A172 (cell line): ENCODE measurements around the gene GID8.

- RAMPAGE, long total RNA = no peak
These were observed 24.5 kb upstream of the TCFL5 start for GRCh38 chr20:62885997-62886715.

DNA sequence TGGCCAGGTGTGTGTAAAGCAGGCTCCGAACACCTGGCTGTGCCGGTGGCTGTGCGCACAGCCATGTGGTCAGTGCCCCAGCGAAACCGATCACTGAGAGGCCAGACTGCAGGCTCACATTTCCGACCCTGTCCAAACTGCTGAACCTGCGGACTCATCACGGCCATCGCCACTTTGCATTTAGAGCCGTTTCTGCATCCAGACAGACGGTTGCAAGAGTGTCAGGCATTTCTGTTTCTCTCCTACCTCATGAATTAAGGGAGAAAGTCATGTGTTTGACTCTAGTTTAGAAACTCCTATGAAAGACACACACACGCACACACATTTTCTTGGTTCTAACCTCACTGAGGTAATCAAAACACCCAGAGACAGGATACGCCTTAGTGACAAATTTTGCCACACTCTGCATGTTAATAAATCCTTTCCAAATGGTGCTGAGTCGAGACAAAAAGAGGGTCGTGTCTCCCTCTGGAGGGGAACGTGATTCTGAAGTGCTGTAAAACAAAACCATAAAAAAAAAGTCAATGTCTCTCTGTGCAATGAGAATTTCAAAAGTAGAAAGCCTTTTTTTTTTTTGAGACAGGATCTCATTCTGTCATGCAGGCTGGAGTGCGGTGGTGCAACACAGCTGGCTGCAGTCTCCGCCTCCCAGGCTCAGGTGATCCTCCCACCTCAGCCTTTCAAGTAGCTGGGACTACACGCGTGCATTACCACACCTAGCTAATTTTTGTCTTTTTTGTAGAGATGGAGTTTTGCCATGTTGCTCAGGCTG, 31.0 kb upstream of the TCFL5 start:
- RAMPAGE, long total RNA = no peak

DNA sequence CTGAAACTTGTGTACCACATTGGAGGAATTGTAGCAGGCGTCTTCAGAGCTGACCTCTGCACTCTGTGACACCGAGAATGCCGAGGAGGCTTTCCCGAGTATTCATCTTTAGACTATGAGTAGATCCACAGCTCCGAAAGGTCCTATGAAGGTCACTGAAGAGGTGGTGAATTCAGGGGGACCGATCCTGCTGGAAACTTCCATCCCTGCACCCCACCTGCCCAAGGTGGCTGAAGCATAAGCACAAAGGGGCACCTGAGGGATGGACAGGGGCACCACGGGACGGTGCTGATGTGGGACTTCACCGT, 24.5 kb downstream of the DIDO1 start:
- RAMPAGE, long total RNA = no peak

DNA sequence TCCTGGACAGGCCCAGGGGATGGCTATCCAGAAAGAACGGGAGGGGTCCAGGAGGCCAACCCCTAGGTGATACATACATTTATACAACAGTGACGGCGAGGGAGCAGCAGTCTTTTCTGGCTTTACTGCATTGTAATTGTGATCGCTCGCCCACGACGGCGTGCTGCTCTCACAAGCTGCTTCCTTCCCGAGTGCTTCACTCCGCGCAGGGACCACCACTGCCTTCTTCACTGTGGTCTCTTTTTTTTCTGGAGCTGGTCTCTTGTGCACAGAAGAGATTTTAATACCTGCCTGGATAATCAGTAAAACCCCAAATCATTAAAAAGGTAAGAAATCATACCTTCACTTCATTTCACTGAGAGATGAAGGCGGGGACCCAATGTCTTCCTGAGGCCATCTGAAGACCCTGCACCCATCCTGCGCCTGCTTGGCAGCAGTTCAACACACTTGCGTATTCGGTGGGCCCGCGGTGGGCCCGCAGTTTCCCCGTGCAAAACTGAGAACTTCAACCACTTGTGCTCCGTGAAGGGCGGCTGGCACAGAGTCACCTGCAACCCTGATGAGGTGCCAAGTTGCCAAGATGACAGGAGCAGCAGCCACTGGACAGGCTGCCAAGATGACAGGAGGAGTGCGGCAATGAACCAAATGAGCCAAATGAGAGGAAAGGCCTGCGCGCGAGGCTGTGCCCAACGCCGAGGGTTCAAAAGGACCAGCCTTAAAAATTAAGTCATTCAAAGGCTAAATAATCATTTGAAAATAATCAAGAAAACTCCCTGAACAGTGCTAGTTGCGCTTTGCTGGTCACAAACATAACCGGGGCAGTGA, 20.3 kb downstream of the DIDO1 start:
- RAMPAGE, long total RNA = no peak

GRCh38 chr20:62930370-62930864, 4.1 kb upstream of the DIDO1 start:
- RAMPAGE, long total RNA = no peak

- RAMPAGE, long total RNA = no peak
These were observed 3.2 kb upstream of the GID8 start for GRCh38 chr20:62934329-62935636.

- RAMPAGE, long total RNA = start-site peak on the plus strand at chr20:62938117-62938188, 96 and 133 reads in 2 replicates
These were observed at the start of gene GID8 for GRCh38 chr20:62938008-62939021. Gene GID8, plus strand, starts transcription at chr20:62938147.

GRCh38 chr20:62953173-62953642, 699 bp downstream of the SLC17A9 start:
- RAMPAGE, long total RNA = no peak

DNA sequence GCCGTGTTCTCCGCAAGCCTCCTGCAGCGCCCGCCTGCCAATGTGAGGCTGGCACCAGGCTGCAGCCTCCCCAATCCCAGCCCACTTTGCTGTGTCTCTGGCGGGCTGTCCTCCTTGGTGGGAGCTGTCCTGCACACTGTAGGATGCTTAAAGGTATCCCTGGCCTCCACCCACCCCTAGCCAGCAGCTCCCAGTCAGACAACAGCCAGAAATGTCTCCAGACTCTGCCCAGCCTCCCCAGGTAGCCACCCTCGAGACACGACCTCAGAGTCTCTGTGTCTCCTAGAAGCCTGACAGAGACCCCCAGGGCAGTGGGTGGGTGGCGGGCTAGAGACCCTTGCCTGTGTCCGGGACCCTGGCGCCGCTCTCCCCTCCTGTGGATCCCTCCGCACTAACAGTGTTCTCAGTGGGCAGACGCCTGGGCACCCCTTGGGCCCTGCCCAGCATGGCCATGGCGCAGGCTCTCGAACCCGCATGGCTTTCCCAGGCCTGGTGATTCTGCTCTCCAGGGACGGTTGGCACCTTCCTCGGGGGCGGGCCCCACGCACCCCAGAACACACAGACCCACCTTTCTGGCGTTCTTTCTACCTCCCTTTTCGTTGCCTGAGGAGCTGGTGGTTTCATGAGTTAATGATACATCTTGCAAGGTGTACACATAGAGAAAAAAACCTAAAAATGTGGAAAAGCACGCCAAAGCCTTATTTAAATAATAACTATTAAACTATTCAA, 15.5 kb downstream of the SLC17A9 start:
- RAMPAGE, long total RNA = no peak

DNA sequence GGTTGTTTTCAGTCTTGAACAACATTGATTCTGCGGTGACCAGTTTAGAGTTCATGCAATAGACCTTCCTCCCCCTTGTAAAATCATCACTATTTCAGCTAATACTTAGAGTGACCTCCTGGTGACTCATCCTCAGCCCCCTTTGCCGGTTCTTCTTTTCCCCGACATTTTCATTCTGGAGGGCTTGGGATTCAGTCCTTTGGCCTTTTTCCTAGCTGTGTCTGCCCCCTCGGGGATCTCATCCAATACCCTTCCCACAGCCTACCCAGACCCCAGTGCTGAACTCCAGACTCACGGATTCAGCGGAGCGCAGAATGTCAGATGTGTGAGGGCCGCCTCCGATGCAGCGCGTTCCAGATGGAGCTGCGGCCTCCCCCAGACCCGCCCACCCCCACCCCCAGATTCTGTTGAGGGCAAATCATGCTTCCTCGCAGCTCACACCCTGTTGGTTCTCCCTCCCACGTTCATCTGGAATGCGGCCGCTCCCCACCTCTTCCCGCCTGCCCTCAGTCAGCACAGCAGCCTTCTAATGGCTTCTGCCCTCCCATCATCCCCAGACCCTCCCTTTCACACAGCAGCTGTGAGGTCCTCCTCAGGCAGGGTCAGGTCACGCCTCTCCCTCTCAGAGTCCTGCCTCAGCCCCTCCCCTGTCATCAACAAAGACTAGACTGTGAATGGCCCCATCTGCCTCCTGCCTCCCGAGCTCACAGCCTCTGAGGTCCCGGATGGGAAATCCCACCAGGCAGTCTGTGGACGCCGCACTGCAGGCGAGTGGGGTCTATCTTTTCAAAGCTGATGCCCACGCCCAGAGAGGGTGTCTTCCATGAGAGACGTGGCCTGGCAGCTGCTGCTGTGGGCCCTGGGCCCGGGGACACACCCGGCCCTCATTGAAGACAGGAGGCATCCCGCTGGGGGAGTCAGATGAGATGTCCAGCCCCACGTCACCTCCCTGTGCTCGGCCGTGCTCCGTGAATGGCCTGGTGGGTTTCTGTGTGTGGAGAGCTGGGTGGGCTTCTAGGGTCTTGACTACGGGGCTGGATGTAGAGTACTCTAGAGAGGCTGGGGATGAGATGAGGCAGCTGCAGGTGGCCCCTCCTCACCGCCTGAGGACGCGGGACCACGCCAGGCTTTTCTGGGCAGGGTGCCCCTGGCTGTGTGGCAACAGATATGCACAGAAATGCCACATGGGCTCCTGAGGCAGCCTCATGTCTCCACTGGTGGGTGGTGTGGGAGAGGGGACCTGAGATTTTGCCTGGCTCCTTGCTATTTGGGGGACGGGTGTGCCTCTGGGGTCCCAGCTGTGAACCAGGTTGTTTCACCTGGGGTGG, 8.0 kb upstream of the BHLHE23 start:
- RAMPAGE, long total RNA = no peak

DNA sequence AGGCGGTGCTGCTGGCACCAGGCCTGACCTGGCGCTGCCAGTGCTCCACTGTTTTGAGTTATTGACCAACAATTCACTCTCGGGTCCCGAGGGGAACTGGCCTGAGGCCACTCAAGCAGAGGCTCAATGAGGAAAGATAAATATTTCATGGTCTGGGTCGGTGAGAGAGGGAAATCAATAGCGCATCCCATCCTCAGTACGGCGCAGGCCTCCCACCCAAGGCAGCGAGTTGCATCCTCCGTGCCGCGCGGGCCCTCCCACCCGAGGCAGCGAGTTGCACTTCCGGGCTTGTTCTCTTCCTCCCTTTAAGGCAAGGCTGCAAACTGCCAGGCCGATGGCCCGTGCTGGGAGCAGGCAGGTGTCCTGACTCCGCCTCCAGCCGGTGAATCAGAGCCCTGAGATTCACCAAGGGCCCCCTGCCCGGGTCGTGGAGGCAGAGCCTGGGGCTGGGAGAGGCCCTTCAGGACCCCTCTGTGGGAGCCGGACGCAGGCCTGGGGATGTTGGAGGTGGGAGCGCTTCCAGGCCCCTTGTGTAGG, 22.9 kb upstream of the BHLHE23 start:
- RAMPAGE, long total RNA = no peak

- RAMPAGE, long total RNA = no peak
These were observed 27.4 kb downstream of the YTHDF1 start for GRCh38 chr20:63188610-63188903.

- RAMPAGE, long total RNA = no peak
These were observed 680 bp downstream of the YTHDF1 start for GRCh38 chr20:63215051-63215850.

- RAMPAGE, long total RNA = no peak
These were observed 9.9 kb upstream of the COL20A1 start for GRCh38 chr20:63283072-63283598.

DNA sequence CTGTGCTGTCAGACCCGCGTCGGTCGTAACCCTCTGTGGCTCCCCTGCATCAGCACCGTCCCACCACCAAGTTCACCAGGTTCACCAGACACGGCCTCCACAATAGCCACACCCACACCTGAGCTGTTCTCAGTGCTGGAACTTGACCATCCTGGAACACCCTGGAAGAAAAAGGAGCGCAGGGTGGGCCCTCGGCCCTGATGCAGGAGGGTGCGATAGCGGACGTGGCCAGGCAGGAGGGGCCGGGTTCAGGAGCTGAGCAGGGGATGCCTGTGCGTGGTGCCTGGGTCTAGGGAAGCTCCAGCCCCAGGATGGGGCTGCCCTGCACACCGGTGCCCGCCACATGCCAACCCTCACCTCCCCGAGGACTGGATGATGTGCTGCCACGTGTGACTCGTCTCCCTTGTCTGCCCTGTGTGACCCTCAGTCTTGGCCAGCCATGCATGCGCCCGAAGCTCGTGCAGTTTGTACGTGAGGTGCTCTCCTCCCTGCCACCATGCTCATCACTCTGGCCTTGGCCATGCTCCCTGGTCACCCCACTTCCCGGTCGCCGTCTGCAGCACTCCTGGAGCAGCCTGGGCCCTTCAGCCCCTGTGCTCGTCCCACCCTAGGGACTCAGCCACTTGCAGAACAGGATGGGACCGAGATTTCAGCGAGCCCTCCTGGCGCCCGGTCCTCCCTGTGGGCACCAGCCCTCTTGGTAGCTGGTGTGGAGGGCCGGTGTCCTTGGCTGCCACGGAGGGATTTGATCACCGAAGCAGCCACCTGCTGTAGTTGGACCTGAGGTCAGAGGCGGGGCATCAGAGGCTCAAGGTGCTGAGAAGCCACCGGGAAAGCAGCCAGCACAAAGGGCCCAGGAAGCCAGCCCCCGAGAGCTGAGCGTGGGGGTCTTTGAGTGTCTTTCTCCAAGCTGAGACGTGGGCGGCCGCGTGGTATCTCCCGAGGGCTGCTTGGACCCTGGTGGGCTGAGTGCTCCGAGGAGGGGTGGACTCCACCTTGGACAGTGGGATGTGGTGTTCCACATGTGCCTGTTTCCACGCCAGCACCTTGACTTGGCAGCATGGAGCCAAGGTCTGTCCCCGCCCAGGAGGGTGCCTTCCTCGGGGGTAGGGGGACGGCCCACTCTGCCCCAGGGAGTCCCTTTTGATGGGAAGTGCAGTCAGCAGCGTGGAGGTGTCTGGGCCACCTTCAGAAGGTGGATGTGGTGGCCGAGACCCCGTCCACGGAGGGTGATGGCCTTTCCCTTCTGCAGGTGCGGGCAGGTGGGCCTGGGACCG, 4.1 kb upstream of the COL20A1 start:
- RAMPAGE, long total RNA = no peak

GRCh38 chr20:63379981-63380408, 18.8 kb upstream of the CHRNA4 start:
- RAMPAGE, long total RNA = no peak

GRCh38 chr20:63409860-63410191, 48.7 kb upstream of the CHRNA4 start:
- RAMPAGE, long total RNA = no peak

DNA sequence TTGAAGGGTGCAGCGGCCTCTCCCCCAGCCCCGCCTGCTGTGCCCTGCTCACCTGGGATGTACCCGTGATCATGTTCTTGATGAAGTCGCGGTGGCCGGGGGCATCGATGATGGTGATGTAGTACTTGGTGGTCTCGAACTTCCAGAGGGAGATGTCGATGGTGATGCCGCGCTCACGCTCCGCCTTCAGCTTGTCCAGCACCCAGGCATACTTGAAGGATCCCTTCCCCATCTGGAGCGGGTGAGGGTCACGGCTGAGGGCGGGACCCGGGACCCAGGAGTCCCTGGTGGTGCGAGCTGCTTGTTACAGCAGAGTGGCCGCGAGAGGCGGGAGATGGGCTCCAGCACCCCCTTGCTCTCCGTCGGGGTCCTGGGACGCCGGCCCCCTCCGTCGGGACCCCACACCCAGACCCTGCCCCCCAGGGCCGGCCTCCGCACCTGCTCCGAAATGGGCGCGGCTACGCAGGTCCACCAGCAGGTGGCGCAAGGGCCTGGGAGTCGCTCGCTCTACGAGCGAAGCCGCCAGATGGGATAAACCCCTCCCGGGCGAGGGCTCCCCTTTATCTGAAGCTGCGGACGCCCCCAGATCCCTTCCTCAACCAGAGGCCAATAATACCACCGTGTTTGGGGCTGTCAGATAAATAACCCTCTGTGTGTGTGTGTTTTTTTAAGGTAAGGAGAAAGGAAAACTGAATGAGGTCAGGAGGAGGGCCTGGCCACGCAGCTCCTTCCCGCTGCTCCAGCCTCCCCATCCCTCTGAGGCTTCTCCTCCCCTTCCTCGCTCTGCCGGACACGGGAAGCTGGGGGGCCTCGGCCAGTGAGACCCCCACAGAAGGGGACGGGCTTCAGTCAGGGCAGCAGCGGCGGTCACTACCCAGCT, 2.8 kb downstream of the EEF1A2 start:
- RAMPAGE, long total RNA = no peak

DNA sequence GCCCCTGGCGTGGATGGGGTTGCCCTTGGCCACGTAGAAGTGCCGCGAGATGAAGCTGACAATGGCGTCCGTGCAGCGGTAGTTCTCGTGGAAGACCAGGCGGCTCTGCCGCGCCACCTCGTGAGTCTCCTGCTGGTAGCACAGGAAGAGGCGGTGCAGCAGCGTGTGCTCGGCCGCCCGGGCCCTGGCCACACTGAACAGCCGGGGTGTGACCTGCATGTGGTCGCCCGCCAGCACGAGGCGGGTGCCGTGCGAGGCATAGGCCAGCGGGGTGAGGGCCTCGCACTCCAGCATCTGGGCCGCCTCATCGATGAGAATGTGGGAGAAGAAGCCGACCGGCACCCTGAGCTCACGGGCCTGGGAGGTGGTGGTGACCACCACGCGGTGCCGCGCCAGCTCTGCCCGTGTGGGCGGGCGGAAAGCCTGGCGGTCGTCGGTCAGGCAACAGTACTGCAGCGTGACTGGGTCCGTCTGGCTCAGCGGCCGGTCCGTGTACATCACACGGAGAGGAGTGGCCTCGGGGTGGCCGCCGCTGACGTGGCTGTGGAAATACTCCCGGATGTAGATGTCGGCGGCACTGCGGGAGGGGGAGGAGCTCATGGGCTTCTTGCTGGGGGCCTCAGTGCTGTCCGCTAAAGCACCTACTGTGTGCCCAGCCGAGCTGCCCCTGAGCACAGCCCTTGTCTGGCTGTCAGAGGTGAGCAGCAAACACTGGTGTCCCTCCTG, 6.8 kb downstream of the HELZ2 start:
- RAMPAGE, long total RNA = no peak

DNA sequence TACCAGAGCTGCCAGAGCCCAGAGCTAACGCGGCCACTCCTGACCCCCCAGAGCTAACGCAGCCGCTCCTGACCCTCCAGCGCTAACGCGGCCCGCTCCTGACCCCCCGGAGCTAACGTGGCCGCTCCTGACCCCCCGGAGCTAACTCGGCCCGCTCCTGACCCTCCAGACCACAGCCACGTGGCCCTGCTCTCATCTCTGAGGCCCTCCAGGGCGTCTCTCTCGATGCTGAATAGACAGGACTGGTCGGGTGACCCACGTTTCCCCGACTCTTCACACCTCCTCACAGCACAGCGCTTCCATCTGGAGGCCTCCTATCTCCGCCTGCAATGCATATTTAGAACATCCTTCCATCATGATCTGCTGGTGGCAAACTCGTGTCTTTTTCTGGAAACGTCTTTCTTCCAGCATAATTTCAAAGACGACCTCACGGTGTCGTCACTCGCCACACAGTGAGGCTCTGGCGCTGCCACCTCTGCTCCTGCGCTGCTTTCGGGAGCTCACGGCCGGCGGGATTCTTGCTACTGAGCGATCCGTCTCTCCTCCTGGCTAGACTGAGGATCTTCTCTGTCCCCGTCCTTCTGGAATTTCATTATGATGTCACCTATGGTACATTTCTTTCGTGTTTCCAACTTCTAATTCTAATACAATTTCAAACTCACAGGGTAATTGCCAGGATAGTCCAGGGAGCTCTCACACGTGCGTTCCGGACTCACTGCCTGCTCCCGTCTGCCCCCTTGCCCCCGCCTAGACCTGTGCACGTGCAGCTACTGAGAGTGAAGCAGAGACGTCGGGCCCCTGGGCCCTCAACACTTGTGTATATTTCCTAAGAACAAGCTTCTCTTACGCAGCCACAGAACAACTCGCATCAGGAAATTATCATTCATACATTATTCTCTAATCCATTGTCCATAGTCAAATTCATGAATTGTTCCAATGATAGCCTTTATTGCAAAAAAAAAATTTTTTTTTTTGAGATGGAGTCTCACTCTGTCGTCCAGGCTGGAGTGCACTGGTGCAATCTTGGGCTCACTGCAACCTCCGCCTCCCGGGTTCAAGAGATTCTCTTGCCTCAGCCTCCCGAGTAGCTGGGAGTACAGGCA, 25.4 kb upstream of the HELZ2 start:
- RAMPAGE, long total RNA = no peak